Vagina (tissue), 1 donor: ENCODE data around the genes MSS51 and ZSWIM8.

DNA sequence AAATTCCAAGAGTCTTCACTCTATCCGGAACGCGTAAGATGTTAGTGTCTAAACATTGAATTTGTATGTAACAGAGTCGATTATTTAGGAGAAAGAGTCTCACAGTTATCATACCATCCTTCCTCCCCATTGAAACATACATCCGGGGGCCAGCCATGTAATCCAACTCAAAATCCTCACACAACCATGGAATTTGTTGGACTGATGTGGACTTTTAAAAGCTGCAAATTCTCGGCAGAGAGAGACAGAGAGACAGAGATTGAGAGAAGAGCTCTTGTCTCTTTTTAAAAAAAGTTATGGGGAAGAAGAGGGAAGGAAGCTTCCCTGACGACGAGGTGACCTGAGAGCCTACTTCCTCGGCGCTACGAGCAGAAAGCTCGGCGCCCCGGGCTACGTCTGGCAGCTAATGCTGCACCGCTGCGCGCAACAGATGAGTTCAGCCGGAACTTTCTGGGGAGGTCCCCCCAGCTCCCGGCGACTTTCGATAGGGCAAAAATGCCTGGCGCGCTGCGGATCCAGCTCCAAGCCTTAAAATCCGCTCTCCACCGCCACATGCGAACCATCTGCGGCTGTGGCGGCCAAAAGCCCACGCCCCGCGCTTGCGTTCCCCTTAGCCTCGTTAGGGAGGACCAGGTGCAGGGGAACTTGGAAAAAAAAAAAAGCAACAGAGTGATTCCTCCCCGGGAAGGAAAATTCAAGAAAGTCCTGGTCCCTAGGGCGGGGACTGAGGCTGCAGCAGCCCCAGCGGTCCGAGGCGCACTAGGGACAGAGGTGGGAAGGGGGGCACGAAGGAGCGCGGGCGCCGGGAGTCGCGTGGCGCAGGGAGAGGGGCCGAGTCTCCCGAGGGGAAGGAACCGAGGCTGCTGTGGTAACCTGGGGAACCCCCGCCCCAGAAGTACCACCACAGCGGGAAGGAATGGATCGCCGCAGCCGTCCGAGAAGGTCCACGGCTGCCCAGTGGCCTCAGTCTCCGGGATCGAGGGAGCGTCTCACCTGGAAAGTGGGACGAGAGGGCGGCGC lies 583 bp downstream of the P4HA1 start:
- PRO-cap = bidirectional peak, plus-strand start at position 562 of the sequence, minus-strand start at position 411 of the sequence; bidirectional peak, plus-strand start at position 762 of the sequence, minus-strand start at position 761 of the sequence
- RAMPAGE, long total RNA = no peak

DNA sequence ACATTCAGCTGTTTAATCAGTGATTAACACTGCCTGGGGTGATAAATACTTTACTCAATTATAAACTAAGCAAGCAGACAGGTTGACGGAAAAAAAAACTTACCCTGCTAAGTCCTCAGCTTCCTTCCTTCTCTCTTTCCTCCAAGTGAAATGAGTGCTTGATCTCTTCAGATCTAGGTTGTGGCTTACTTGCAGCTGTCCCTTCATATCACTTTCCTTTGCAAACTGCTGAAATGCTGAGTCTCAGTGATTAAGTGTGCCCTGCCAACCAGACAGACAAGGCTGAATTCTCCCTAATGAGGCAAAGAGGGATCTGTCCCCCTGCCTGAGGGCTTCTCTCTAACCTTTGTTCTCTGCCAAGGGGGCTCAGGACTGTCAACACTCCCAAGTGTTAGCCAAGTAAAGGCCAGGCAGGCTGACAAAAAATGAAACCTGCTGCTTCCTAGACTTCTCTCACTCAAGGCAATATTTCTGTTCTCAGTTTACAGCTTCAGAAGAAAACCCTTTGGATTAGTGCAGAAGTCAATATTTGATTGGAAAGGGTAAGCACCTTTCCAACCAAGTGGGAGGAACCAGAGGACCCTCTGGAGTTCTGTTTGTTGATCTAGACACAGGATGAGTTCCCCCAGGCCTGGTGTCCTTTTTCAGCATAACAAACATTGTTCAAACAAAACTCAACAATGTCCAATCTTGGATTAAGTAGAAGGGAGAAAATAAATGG lies at the start of gene MSS51:
Gene MSS51 (minus strand): TSS at position 152 of the 721 bp plus-strand sequence.
- PRO-cap = no peak
- RAMPAGE, long total RNA = no peak

GRCh38 chr10:73437825-73438341 lies 4.5 kb upstream of the MSS51 start:
- PRO-cap = no peak
- RAMPAGE, long total RNA = no peak

DNA sequence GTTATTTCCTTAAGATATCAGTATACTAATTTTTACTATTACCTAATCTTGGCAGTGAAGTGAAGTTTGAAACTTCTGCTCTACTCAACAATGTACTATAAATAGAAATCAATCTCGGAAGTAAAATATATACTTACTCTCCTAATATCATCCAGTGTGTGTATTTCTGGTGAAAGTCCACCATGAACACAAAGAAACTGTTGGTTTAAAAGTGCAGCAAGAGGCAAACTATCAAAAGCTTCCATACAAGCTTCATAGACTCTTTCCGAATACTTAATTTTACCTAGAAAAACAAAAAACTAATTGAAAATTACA lies 24.5 kb downstream of the PPP3CB start:
- PRO-cap = no peak
- RAMPAGE, long total RNA = no peak

DNA sequence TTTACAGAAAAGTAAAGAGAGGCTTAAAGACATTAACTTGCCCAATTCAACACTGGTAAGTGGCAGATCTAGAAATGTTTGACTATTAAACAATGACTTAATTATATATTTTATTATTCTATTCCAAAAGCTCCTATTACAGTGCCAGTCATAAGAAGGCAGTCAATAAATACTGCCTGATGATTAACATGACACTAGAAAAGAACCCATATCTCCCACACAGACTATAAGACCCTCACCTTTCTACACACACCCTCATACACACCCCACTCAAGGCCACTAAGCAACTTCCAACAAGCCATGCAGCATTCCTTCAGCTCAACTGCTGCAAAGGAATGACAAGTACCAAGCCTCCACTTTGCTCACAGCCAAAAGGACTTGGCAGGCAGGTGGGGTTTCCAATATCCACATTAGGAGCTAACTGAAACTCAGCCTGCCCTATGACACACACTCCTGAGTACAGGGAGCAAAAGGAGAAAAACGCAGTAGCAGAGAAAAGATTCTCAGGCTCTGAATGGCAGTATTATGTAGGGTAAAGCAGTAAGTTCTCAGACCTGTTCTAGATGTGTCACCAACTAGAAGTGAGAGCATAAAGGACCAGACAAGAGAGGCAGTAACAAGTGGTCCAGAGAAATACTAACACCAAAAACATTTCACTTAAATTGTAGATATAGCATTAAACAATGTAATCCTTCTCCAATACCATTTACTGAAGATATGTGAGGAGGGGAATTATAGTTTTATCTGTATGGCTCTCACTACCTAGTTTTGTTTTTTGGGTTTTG lies 13.3 kb downstream of the USP54 start:
- PRO-cap = bidirectional peak, plus-strand start at position 551 of the sequence, minus-strand start at position 337 of the sequence
- RAMPAGE, long total RNA = no peak

DNA sequence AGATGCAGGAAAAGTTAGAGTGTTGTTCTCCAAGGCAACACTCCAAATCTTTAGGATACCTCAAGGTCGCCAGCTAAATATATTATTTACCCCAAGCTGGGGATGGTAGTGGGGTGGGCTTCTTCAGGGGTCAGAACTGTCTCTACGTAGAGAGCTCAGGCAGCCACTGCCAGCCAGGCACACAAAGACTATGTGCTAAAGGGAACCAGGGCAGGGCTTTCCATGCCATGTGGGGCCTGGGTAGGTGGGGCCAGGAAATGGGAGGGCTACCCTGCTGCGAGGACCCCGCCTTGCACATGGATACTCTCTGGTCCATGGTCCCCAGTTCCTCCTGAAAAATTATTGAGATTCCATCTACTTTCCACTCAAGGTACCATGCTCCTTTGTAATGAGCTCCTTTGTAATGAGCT lies 6.0 kb downstream of the SYNPO2L start:
- PRO-cap = no peak
- RAMPAGE, long total RNA = no peak

DNA sequence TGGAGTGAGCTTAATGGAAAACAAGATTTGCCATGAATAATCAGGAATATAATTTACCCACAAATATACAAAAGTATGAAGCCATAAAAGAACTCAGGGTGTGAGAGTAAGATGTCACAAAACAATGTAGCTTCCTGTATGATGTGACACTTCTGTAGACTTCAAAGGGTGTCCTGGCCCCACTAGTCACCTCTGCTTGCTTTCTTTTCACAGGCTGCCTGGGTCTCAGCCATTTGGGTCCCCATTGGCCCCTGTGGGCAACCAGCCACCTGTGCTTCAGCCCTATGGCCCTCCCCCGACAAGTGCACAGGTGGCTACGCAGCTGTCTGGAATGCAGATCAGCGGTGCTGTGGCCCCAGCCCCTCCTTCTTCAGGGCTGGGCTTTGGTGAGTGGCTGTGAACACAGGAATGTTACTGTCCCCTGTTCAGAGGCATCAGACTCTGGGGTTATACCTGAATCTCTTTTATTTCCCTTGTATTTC lies 12.6 kb upstream of the FUT11 start:
- PRO-cap = no peak
- RAMPAGE, long total RNA = no peak

GRCh38 chr10:73768561-73769533 lies 3.2 kb upstream of the FUT11 start:
- PRO-cap = no peak
- RAMPAGE, long total RNA = no peak

DNA sequence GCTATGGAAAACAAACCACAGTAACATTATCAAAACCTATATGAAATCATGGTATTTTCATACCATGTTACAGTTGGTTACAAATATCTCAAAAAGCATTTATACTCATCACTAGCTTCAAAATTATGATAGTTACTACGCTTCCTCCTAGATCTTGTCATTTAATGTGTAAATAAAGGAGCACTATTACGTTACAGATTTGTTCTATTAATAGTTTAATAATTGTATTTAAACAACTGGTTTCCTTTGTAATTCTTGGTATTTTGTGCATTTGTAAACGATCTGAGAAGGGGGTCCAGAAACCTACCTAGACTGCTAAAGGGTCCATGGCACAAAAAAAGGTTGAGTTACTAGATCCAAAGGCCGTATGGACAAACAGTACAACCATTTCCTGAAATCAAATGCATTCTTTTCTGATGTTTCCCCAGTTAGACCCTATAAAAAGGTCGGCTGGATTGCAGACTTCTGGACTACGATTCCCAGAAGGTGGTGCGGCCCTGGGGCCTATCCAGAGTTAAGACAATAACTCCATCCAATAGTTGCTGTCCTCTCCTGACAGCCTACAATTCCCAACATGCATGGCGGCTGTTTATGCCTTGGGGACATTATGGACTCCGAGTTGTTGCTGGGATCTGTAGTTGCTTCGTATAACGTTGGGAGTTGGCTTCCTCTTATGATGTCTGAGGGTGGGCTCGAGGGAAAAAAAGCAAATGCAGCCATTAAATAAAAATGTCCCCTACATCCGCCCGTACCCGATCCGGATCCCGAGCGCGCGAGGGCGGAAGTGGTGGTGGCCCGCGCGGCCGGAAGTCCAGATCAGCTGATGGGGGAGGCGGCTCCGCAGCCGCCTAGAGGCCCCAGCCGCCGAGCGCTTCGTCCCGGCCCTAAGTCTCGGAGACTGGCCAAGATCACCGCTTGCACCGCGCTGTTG lies at the start of gene ZSWIM8:
Gene ZSWIM8 (plus strand): TSS at position 843 of the 931 bp plus-strand sequence.
- PRO-cap = unidirectional peak, plus-strand start at position 619 of the sequence; unidirectional peak, plus-strand start at position 843 of the sequence
- RAMPAGE, long total RNA = start-site peak on the plus strand centred at position 854 of the sequence, 96 bp wide, 42 reads

DNA sequence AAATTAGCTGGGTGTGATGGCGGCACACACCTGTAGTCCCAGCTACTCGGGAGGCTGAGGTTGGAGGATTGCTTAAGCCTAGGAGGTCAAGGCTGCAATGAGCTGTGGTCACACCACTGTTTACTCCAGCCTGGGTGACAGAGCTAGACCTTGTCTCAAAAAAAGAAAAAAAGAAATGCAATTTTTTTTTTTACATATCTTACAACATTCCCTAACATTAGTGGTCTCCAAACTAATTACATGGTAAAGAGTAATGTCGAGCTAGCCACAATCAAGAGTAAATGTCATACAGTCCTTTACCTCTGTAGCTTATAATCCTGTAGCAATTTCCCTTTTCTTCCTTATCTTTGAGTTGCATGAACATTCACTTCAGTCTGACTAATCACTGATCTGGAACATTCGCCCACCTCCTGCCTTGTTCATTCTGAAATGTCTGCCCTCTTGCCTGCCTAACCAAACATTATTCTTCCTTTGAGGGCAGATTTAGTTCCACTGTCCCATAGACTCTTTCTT lies 4.9 kb upstream of the VCL start:
- PRO-cap = no peak
- RAMPAGE, long total RNA = no peak

GRCh38 chr10:74070887-74071126 lies 72.9 kb downstream of the VCL start:
- PRO-cap = no peak
- RAMPAGE, long total RNA = no peak

- PRO-cap = no peak
- RAMPAGE, long total RNA = no peak
These were observed 240.7 kb upstream of the KAT6B start for GRCh38 chr10:74585201-74586595.

- PRO-cap = no peak
- RAMPAGE, long total RNA = no peak
These were observed 153.5 kb upstream of the KAT6B start for GRCh38 chr10:74672903-74673283.

- PRO-cap = bidirectional peak, plus-strand start at chr10:74827099, minus-strand start at chr10:74826809
- RAMPAGE, long total RNA = no peak
These were observed 711 bp downstream of the KAT6B start for GRCh38 chr10:74827003-74827619.

DNA sequence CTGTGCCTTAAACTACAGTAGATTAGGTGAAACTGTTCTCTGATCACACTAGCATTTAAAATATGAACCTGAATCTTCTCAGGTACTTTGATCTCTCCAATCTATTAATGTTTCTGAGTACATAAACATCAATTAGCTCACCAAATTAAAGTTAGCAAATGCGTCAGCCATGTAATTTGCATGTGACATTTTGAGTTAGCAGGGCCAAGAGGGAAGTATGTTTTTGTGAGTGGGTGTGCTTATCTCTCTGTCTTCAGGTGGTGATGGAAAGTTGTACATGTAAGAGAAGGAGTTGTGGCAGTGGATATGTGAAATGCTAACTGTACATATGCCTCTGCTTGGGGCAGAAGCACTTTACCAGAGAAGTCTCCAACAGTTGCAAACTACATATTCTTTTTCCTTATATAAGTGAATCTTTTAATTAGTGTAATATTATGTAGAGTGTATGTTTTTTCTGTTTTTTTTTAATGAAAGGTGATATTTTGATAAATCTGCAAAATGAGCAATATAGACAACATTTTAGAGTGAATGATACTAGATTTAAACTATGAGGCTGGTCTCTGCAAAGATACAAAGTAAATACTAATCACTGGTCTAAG lies 27.7 kb downstream of the KAT6B start:
- PRO-cap = no peak
- RAMPAGE, long total RNA = no peak

DNA sequence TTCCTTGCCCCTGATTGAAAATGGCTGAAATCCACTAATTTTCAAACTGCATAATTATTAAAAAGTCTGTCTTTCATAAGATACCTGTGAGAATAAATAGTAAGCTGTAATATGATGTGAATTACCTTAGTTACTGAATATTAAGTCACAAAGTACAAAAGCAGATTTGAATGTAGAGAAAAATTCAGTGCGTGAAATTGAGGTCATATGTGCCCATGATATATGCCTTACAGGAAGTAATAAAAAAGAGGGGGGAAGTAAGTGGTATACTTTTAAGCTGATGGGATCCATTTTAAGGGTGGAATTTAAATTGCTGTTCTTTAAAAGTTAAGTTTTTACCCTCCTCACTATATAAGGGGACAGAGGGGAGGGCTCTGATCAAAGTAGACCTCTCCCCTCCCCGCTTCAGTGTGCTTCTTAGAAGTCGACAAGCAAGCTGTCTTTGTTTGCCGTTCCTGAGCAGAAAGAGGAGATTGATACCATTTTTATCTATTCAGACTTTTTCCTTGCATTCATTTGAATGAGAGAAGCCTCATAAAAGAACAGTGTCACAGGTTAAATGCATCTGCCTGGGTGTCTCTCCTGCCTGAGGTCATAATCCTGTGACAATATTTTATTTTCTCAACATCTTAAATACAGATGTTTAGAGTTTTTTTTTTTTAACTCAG lies 105.6 kb downstream of the DUSP29 start:
- PRO-cap = no peak
- RAMPAGE, long total RNA = no peak

GRCh38 chr10:75108956-75109430 lies 2.5 kb upstream of the SAMD8 start:
- PRO-cap = no peak
- RAMPAGE, long total RNA = no peak

- PRO-cap = no peak
- RAMPAGE, long total RNA = no peak
These were observed 21.3 kb downstream of the SAMD8 start for GRCh38 chr10:75132791-75133156.

DNA sequence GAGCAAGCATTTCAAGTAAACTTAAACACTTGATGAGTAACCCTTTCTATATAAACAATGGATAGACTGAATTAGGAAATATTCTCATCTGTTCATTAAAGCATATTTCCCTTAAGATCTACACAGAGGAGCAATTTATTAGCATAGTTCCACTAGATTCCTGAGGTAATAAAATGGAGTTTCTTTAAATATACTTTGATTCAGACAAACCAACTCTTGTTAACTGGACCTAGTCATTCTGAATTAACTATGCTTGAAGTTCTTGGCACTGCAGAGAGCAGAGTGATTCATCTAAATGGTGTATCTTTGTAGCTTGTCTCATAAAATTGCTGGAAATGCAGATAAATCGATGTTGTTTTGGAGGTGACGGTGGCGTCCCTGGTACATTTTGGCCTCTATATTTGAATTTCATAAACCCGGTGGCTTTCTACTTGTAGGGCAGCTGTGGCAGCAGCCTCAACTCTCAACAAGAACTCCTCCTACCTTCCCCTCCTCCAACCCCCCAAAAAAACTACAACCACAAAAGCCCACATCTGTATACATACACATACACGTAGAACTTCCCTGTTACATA lies 15.3 kb upstream of the VDAC2 start:
- PRO-cap = no peak
- RAMPAGE, long total RNA = no peak

GRCh38 chr10:75207952-75208703 lies 2.5 kb upstream of the VDAC2 start:
- PRO-cap = no peak
- RAMPAGE, long total RNA = no peak